K562 (cell line): ENCODE measurements around the genes C6orf15, HLA-B and AIF1.

- RAMPAGE, long total RNA, result no peak
- RRBS, result no CpG with 5 or more reads among the region's 4 CpGs
PRO-cap:
- standard, result no peak
- CoPRO, capped RNA only, 2 experiments, result no peak in any of the 2 experiments
- CoPRO, capped and uncapped RNA, 2 experiments, result no peak in any of the 2 experiments
- CoPRO, uncapped RNA only, 2 experiments, result no peak in any of the 2 experiments
CAGE:
- cytosol, long polyA plus RNA, result no peak
- long polyA plus RNA, result no peak
- nucleolus, long total RNA, result no peak
- nucleus, long polyA plus RNA, result no peak
Observed at GRCh38 chr6:30950559-30951502, 10.1 kb downstream of the MUCL3 start.

- RAMPAGE, long total RNA, result no peak
- RRBS, result no CpG with 5 or more reads among the region's 3 CpGs
PRO-cap:
- standard, result no peak
- CoPRO, capped RNA only, 2 experiments, result no peak in any of the 2 experiments
- CoPRO, capped and uncapped RNA, 2 experiments, result no peak in any of the 2 experiments
- CoPRO, uncapped RNA only, 2 experiments, result no peak in any of the 2 experiments
CAGE:
- cytosol, long polyA plus RNA, result no peak
- long polyA plus RNA, result no peak
- nucleolus, long total RNA, result no peak
- nucleus, long polyA plus RNA, result no peak
Observed at GRCh38 chr6:30983374-30983628, 217 bp upstream of the MUC21 start.

GRCh38 chr6:31057429-31057833 lies 47.2 kb downstream of the MUC22 start:
- RAMPAGE, long total RNA, result no peak
- RRBS, result no CpG with 5 or more reads among the region's 1 CpG
PRO-cap:
- standard, result no peak
- CoPRO, capped RNA only, 2 experiments, result no peak in any of the 2 experiments
- CoPRO, capped and uncapped RNA, 2 experiments, result no peak in any of the 2 experiments
- CoPRO, uncapped RNA only, 2 experiments, result no peak in any of the 2 experiments
CAGE:
- cytosol, long polyA plus RNA, result no peak
- long polyA plus RNA, result no peak
- nucleolus, long total RNA, result no peak
- nucleus, long polyA plus RNA, result no peak

DNA sequence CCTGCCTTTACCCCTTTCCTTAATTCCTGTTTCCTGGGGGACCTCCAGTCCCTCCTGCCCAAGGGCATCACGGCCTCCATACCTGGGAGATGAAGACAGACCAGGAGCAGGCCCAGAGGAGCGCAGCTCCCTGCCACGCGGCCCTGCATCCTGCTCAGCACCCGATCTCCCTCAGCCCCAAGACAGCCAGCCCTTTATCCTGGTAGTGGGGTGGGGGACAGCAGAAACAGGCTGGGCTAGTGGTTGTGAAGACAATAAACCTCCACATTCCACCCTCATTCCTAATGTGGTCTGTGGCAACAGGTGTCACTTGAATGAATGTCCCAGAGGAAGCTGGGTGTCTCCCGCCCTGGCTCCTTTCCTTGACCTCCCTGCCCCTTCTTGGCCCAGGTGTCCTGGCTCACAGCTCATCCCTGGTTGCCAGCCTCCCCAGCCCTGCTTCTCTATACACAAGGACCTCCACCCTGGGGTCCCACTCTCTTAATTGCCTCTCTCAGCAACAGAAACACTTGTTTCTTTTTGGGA lies at the start of gene C6orf15:
Gene C6orf15 (minus strand): TSS at position 169 of the 525 bp plus-strand sequence.
- RAMPAGE, long total RNA, result no peak
- RRBS, result no CpG with 5 or more reads among the region's 6 CpGs
PRO-cap:
- standard, result no peak
- CoPRO, capped RNA only, 2 experiments, result no peak in any of the 2 experiments
- CoPRO, capped and uncapped RNA, 2 experiments, result no peak in any of the 2 experiments
- CoPRO, uncapped RNA only, 2 experiments, result no peak in any of the 2 experiments
CAGE:
- cytosol, long polyA plus RNA, result no peak
- long polyA plus RNA, result no peak
- nucleolus, long total RNA, result no peak
- nucleus, long polyA plus RNA, result no peak

DNA sequence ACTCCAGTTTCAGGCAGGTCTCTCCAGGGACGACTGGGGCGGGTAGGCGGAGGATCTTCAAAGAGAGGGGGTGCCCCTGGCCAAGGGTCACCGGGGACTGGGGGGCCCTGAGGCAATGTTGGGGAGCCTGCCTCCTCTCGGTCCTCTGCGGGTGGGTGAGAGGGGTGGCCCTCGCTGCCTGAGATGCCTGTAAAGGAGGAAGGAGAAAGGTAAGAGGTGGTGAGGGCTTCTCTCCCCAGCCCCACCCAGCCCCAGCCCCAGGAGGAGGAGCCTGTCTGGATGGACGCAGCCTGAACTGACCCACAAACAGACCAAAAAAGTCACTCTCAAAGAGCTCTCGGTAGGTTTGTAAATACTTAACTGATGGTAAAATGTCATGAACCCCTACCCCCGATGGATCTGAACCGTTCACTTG lies 739 bp downstream of the PSORS1C2 start:
- RAMPAGE, long total RNA, result no peak
- RRBS, result no CpG with 5 or more reads among the region's 11 CpGs
PRO-cap:
- standard, result no peak
- CoPRO, capped RNA only, 2 experiments, result no peak in any of the 2 experiments
- CoPRO, capped and uncapped RNA, 2 experiments, result no peak in any of the 2 experiments
- CoPRO, uncapped RNA only, 2 experiments, result no peak in any of the 2 experiments
CAGE:
- cytosol, long polyA plus RNA, result no peak
- long polyA plus RNA, result no peak
- nucleolus, long total RNA, result no peak
- nucleus, long polyA plus RNA, result no peak

- RAMPAGE, long total RNA, result no peak
- RRBS, result no CpG with 5 or more reads among the region's 19 CpGs
PRO-cap:
- standard, result no peak
- CoPRO, capped RNA only, 2 experiments, result no peak in any of the 2 experiments
- CoPRO, capped and uncapped RNA, 2 experiments, result no peak in any of the 2 experiments
- CoPRO, uncapped RNA only, 2 experiments, result no peak in any of the 2 experiments
CAGE:
- cytosol, long polyA plus RNA, result no peak
- long polyA plus RNA, result no peak
- nucleolus, long total RNA, result no peak
- nucleus, long polyA plus RNA, result no peak
Observed at GRCh38 chr6:31172048-31173065, 1.9 kb upstream of the POU5F1 start.

- RAMPAGE, long total RNA, result start-site peak on the minus strand at chr6:31197899-31198037, 15 and 12 reads in 2 replicates; start-site peak on the plus strand at chr6:31198031-31198087, 27 and 20 reads in 2 replicates
- RRBS, result no CpG with 5 or more reads among the region's 54 CpGs
PRO-cap:
- standard, result bidirectional peak, plus-strand start at chr6:31198140, minus-strand start at chr6:31197660
- CoPRO, capped RNA only, 2 experiments, result peak in 2 of 2 experiments; most common plus-strand start chr6:31197760 (in 2); most common minus-strand start chr6:31197660 (in 2)
- CoPRO, capped and uncapped RNA, 2 experiments, result peak in 2 of 2 experiments; most common plus-strand start chr6:31197760 (in 2); most common minus-strand start chr6:31197660 (in 2)
- CoPRO, uncapped RNA only, 2 experiments, result peak in 2 of 2 experiments; most common plus-strand start chr6:31197836 (in 1); most common minus-strand start chr6:31197660 (in 2)
CAGE:
- cytosol, long polyA plus RNA, result start-site peak on the minus strand at chr6:31197891-31197945, 34 and 29 reads in 2 replicates
- long polyA plus RNA, result no peak
- nucleolus, long total RNA, result no peak
- nucleus, long polyA plus RNA, result no peak
Observed at GRCh38 chr6:31197404-31198300, 27.2 kb upstream of the POU5F1 start.

DNA sequence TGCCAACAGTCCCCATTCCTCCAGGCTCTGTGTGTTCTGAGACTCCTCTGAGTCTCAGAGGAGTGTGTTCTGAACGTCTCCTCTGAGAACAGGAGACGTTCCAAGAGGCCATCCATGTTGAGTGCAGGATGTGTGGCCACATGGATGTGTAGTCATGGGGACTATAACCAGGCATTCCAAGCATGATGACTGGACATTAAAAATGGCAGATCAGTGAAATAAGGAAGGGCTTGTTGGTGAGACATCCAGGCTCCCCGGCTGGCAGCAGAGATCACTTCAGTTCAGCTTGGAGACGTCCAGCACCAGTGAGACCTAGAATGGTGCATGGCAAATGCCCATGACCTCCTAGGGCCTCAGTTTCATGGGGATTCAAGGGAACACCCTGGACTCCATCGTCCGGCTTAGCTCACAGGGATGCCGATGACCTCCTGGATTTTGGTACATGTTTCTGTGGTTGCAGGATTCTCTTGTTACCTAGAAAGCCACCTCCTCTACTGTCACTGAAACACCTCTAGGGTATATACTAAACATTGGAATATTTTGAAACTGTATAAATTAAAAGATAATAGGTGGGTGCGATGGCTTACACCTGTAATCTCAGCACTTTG lies 34.4 kb upstream of the POU5F1 start:
- RAMPAGE, long total RNA, result no peak
- RRBS, result no CpG with 5 or more reads among the region's 8 CpGs
PRO-cap:
- standard, result no peak
- CoPRO, capped RNA only, 2 experiments, result no peak in any of the 2 experiments
- CoPRO, capped and uncapped RNA, 2 experiments, result no peak in any of the 2 experiments
- CoPRO, uncapped RNA only, 2 experiments, result peak in 2 of 2 experiments; most common plus-strand start position 199 of the sequence (in 1)
CAGE:
- cytosol, long polyA plus RNA, result no peak
- long polyA plus RNA, result no peak
- nucleolus, long total RNA, result no peak
- nucleus, long polyA plus RNA, result no peak

GRCh38 chr6:31265216-31265487 lies 6.7 kb downstream of the HLA-C start:
- RAMPAGE, long total RNA, result no peak
- RRBS, result no CpG with 5 or more reads among the region's 1 CpG
PRO-cap:
- standard, result no peak
- CoPRO, capped RNA only, 2 experiments, result no peak in any of the 2 experiments
- CoPRO, capped and uncapped RNA, 2 experiments, result no peak in any of the 2 experiments
- CoPRO, uncapped RNA only, 2 experiments, result no peak in any of the 2 experiments
CAGE:
- cytosol, long polyA plus RNA, result no peak
- long polyA plus RNA, result no peak
- nucleolus, long total RNA, result no peak
- nucleus, long polyA plus RNA, result no peak

DNA sequence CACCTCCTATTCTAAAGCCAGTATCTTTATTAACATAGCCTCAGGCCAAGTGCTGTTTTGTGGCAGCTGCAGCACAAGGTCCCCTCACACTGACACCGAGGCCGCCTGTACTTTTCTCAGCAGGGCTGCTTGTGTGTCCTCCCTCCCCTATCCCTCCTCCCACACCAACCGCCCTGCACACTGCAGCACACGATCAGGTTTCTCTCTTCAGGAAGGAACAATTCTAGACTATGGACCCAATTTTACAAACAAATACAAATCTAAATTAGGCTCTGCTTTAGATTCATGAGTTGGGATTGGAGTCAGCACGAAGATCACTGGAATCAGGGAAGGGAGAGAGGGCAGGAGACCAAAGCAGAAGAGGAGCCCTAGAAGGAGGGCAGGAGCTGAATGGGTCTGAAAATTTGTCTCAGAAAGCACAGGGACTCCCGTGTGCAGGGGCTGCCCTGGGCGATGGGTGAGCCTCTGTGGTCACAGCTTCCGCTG lies 3.8 kb downstream of the HLA-C start:
- RAMPAGE, long total RNA, result no peak
- RRBS, result no CpG with 5 or more reads among the region's 8 CpGs
PRO-cap:
- standard, result no peak
- CoPRO, capped RNA only, 2 experiments, result no peak in any of the 2 experiments
- CoPRO, capped and uncapped RNA, 2 experiments, result no peak in any of the 2 experiments
- CoPRO, uncapped RNA only, 2 experiments, result no peak in any of the 2 experiments
CAGE:
- cytosol, long polyA plus RNA, result no peak
- long polyA plus RNA, result no peak
- nucleolus, long total RNA, result no peak
- nucleus, long polyA plus RNA, result no peak

GRCh38 chr6:31350177-31350990 lies 6.6 kb downstream of the HLA-B start:
- RAMPAGE, long total RNA, result no peak
- RRBS, result no CpG with 5 or more reads among the region's 10 CpGs
PRO-cap:
- standard, result no peak
- CoPRO, capped RNA only, 2 experiments, result no peak in any of the 2 experiments
- CoPRO, capped and uncapped RNA, 2 experiments, result no peak in any of the 2 experiments
- CoPRO, uncapped RNA only, 2 experiments, result no peak in any of the 2 experiments
CAGE:
- cytosol, long polyA plus RNA, result no peak
- long polyA plus RNA, result no peak
- nucleolus, long total RNA, result no peak
- nucleus, long polyA plus RNA, result no peak

- RAMPAGE, long total RNA, result no peak
- RRBS, result 17% methylated on average over 16 of the region's 70 CpGs
PRO-cap:
- standard, result bidirectional peak, plus-strand start at chr6:31357322, minus-strand start at chr6:31357179
- CoPRO, capped RNA only, 2 experiments, result no peak in any of the 2 experiments
- CoPRO, capped and uncapped RNA, 2 experiments, result no peak in any of the 2 experiments
- CoPRO, uncapped RNA only, 2 experiments, result no peak in any of the 2 experiments
CAGE:
- cytosol, long polyA plus RNA, result no peak
- long polyA plus RNA, result no peak
- nucleolus, long total RNA, result no peak
- nucleus, long polyA plus RNA, result no peak
Observed at GRCh38 chr6:31356563-31357249, at the start of gene HLA-B. HLA-B (minus strand) TSS chr6:31357179.

- RAMPAGE, long total RNA, result no peak
- RRBS, result no CpG with 5 or more reads among the region's 44 CpGs
PRO-cap:
- standard, result bidirectional peak, plus-strand start at chr6:31400062, minus-strand start at chr6:31399958; bidirectional peak, plus-strand start at chr6:31400274, minus-strand start at chr6:31400234
- CoPRO, capped RNA only, 2 experiments, result peak in 2 of 2 experiments; most common plus-strand start chr6:31400062 (in 2); most common minus-strand start chr6:31399958 (in 2)
- CoPRO, capped and uncapped RNA, 2 experiments, result peak in 2 of 2 experiments; most common plus-strand start chr6:31400062 (in 2); most common minus-strand start chr6:31399958 (in 2)
- CoPRO, uncapped RNA only, 2 experiments, result peak in 2 of 2 experiments; most common plus-strand start chr6:31400106 (in 1); most common minus-strand start chr6:31399954 (in 1)
CAGE:
- cytosol, long polyA plus RNA, result no peak
- long polyA plus RNA, result no peak
- nucleolus, long total RNA, result no peak
- nucleus, long polyA plus RNA, result no peak
Observed at GRCh38 chr6:31399875-31400512, 3.4 kb upstream of the MICA start.

DNA sequence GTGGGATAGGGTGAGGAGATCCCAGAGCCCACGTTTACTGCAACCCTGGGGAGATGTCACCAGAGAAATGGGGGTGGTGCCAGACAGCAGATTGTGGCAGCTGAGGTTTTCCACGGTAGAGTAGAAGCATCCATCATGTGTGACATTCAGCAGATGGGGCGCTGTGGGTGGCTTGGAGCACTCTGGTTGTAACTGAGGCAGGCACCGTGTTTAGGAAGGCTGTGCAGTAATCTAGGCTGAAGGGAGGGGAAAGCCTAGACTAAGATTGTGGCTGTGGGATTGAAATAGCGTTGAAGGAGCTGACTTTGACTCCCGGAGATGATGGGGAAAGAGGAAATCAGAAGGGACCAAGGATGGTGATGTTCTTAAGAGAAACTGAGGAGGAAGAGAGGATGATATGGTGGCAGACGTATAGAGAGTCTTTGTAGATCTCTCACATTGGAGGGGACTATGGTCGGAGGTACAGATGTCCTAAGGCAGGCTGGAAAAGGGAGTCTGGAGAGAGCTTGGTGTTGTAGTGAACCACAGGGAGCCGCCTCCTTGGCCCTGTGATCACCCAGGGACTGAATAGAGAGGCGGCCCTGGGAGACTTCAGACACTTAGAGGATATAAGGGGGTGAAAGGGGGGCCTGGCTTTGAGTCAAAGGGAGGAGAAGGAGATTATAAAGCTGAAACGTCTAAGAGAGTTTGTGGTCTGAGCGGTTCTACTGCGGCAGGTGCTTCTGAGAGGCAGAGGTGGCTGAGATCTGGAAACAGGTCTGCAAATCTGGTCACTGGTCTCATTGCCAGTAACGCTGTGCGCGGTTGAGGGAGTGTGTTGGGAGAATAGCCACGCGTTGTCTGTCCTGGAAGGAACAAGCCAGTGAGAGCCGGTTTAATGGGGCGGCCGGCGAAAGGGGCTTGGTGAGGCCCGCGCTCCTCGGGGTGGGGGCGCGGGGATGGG lies 777 bp upstream of the MICA start:
- RAMPAGE, long total RNA, result no peak
- RRBS, result 15% methylated on average over 2 of the region's 27 CpGs
PRO-cap:
- standard, result no peak
- CoPRO, capped RNA only, 2 experiments, result no peak in any of the 2 experiments
- CoPRO, capped and uncapped RNA, 2 experiments, result no peak in any of the 2 experiments
- CoPRO, uncapped RNA only, 2 experiments, result peak in 1 of 2 experiments; most common plus-strand start position 438 of the sequence (in 1); most common minus-strand start position 137 of the sequence (in 1)
CAGE:
- cytosol, long polyA plus RNA, result no peak
- long polyA plus RNA, result no peak
- nucleolus, long total RNA, result no peak
- nucleus, long polyA plus RNA, result no peak

- RAMPAGE, long total RNA, result no peak
- RRBS, result 3% methylated on average over 2 of the region's 22 CpGs
PRO-cap:
- standard, result no peak
- CoPRO, capped RNA only, 2 experiments, result no peak in any of the 2 experiments
- CoPRO, capped and uncapped RNA, 2 experiments, result no peak in any of the 2 experiments
- CoPRO, uncapped RNA only, 2 experiments, result no peak in any of the 2 experiments
CAGE:
- cytosol, long polyA plus RNA, result no peak
- long polyA plus RNA, result no peak
- nucleolus, long total RNA, result no peak
- nucleus, long polyA plus RNA, result no peak
Observed at GRCh38 chr6:31403965-31404592, 684 bp downstream of the MICA start.

DNA sequence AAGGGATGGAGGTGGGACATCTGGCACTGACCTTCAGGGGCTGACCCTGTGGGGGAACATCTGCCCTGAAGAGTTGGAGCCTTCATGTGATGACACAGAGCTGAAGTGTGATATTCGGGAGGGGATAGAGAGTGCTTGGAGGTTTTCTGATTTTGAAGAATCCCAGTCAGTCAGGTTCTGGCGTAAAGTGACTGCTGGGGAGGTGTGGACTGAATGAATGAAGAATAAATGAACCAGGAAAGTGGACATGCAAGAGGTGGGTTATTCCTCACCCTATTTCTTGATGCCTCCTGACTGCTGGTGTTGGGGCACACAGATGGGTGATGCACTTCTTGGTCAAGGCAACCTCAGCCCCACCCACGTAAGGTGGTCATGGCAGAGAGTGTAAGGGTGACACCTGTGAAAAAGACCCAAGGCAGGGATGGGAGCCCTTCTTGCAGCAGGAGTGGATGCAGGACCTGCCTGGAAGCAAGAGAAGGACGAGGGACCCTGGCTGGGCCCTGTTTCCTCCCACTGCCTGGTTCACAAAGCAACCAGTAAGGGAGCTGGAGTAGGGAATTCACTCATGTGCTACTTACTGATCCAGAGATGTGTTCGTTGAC lies 13.1 kb downstream of the MICA start:
- RAMPAGE, long total RNA, result no peak
- RRBS, result no CpG with 5 or more reads among the region's 5 CpGs
PRO-cap:
- standard, result no peak
- CoPRO, capped RNA only, 2 experiments, result no peak in any of the 2 experiments
- CoPRO, capped and uncapped RNA, 2 experiments, result no peak in any of the 2 experiments
- CoPRO, uncapped RNA only, 2 experiments, result peak in 1 of 2 experiments; most common plus-strand start position 264 of the sequence (in 1)
CAGE:
- cytosol, long polyA plus RNA, result no peak
- long polyA plus RNA, result no peak
- nucleolus, long total RNA, result no peak
- nucleus, long polyA plus RNA, result no peak

GRCh38 chr6:31559631-31560297 lies 12.3 kb upstream of the LTA start:
- RAMPAGE, long total RNA, result no peak
- RRBS, result no CpG with 5 or more reads among the region's 8 CpGs
PRO-cap:
- standard, result no peak
- CoPRO, capped RNA only, 2 experiments, result no peak in any of the 2 experiments
- CoPRO, capped and uncapped RNA, 2 experiments, result no peak in any of the 2 experiments
- CoPRO, uncapped RNA only, 2 experiments, result peak in 2 of 2 experiments; most common plus-strand start chr6:31559821 (in 2)
CAGE:
- cytosol, long polyA plus RNA, result no peak
- long polyA plus RNA, result no peak
- nucleolus, long total RNA, result no peak
- nucleus, long polyA plus RNA, result no peak

- RAMPAGE, long total RNA, result start-site peak on the plus strand at chr6:31615227-31615278, 93 and 32 reads in 2 replicates
- RRBS, result no CpG with 5 or more reads among the region's 5 CpGs
PRO-cap:
- standard, result bidirectional peak, plus-strand start at chr6:31615242, minus-strand start at chr6:31615143
- CoPRO, capped RNA only, 2 experiments, result no peak in any of the 2 experiments
- CoPRO, capped and uncapped RNA, 2 experiments, result no peak in any of the 2 experiments
- CoPRO, uncapped RNA only, 2 experiments, result no peak in any of the 2 experiments
CAGE:
- cytosol, long polyA plus RNA, result start-site peak on the plus strand at chr6:31615170-31615278, 1,544 and 854 reads in 2 replicates
- long polyA plus RNA, result start-site peak on the plus strand at chr6:31615186-31615278, 1,293 and 950 reads in 2 replicates
- nucleolus, long total RNA, result no peak
- nucleus, long polyA plus RNA, result start-site peak on the plus strand at chr6:31615168-31615279, 690 and 354 reads in 2 replicates
Observed at GRCh38 chr6:31614796-31615495, at the start of gene AIF1. AIF1 (plus strand) TSS chr6:31615234.